PFSK-1 (cell line): ENCODE measurements around the genes CYB5R4 and ZNF292.

GRCh38 chr6:82363957-82364990, 657 bp downstream of the TPBG start:
- RRBS, result 3% methylated on average over 32 of the region's 87 CpGs

- RRBS, result no CpG with 5 or more reads among the region's 17 CpGs
Observed at GRCh38 chr6:83334063-83334279, 96.9 kb downstream of the ME1 start.

DNA sequence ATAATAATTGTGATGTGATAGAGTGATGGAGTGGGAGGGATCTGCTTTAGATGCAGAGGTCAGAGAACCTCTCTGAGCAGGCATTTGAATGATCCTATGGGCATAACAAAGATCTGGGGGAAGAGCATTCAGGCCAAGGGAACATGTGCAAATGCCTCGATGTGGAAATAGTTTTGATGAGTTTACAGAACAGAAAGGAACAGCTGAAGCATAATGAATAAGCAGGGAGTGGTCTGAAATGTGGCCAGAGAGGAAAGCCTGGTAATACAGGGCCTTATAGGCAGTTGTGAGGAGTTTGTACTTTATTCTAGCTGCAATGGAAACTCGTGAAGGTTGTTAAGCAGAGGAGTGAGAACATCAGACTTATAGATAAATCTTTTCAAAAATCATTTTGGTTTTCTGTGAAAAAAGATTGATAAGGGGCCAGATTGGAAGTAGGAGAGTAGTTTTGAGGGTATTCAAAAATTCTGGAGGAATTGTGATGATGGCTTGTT, 33.1 kb upstream of the ME1 start:
- RRBS, result no CpG with 5 or more reads among the region's 2 CpGs

DNA sequence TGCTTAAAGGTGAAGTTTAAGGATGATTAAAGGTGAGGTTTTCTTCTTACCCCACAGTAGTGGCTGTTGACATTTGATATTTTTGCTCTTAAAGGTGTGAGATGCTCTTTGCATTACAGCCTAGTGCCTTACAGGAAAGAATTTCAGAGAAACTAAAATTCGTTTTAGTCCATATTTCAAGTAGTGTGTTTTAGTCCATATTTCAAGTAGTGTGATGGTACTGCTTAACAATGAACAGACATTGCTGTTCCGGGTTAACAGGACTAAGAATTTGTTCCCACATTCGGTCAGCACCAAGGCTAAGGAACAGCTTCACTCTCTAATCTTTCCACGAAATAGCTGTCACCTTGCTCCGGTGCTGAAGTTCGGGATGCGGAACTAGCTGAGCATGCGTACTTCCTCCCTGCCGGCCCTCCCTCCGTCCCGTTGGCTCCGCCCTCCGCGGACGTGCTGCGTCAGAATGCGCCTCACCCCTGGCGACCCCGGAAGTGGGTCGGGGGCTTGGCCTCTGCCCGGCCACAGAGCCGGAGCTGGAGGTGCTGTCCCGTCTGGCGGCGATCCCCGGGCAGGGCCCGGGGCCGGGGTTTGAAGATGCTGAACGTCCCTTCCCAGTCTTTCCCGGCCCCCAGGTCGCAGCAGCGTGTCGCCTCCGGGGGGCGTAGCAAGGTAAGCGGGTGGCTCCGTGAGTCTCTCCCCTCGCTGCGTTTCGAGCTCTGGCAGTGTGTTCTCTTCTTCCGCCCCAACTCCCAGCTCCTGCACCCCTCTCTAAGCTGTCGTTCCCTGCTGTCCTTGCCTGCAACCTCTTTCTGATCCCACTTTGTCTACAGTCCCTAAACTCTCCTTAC, at the start of gene CYB5R4:
CYB5R4 (plus strand) TSS at position 498 of the 845 bp plus-strand sequence.
- RRBS, result 3% methylated on average over 14 of the region's 42 CpGs

DNA sequence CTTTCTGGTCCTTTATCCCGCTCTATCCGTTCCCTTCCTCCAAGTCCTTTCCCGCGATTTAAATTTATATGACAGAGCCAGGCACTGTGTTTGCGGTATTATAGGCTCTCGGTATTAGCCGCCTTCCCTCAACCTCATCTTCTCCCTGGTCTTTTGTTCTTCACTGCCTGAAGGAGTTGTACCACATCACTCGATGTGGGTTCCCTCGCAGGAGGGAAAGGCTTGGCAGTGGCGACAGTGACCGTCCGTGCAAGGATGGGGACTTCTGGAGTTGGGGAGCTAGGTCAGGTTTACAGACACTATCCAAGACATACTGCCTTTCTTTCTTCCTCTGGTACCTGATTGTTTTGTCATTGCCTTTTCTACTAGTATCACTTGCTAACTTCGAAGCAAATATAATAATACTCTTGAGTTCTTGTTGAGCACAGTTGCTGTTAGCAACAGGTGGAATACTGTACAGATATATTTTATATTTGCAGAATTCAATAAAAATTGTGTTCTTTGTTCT, 631 bp downstream of the CYB5R4 start:
- RRBS, result no CpG with 5 or more reads among the region's 13 CpGs

DNA sequence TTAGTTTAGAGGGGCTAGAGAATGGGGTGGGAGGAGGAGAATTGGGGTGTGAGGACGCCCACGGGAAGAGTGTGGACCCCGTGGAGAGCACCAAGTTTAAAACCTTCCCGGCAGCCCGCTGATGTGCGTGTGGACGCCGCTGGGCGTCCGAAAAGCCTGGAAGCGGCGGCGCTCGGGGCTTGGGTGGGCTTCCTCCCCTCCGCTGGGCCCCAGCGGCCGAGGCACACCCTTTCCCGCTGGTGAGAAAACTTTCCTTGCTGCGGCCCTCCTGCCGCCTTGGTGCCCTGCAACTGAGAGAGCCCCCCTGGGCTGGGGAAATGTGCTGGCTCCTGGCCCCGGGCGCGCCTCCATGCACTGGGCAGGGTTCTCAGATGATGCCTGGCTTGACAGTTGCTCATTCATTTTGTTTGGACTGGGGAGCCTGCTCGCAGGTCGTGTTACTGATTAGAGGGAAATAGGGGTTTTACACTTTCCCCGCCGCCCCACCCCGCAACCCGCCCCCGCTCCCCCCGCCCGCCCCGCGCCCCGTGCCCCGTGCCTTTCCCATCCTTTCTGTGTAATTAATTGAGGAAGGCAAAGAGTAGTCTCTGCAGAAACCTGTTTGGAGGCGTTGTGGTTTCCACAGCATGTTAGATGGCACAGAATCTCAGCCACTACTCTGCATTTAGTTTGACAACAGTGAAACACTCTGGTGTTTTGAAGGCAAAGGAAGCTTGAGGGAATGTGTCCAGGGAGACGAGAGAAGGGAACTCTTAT, 600 bp downstream of the MRAP2 start:
- RRBS, result no CpG with 5 or more reads among the region's 38 CpGs

- RRBS, result no CpG with 5 or more reads among the region's 5 CpGs
Observed at GRCh38 chr6:84088978-84089468, 55.5 kb downstream of the MRAP2 start.

DNA sequence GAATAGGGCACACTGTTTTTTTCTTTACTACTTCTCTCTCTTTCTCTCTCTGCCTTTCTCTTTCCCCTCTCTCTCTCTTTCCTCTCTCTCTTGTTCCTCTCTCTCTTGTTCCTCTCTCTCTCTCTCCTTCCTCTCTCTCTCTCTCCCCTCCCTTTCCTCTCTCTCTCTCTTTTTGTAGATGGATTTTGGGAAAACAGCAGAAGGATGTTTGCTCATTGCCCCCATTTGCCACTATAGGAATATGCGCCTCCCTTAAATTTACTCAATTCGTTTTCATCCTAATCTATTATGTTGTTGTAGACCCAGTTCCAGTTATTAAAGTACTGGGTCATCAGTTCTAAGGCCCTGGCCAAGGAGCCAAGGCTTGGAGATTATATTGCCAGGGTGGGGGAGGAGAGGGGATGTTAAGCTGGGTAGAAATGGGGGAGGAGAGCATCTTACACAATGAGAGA, 45.1 kb downstream of the TBX18 start:
- RRBS, result no CpG with 5 or more reads among the region's 2 CpGs

DNA sequence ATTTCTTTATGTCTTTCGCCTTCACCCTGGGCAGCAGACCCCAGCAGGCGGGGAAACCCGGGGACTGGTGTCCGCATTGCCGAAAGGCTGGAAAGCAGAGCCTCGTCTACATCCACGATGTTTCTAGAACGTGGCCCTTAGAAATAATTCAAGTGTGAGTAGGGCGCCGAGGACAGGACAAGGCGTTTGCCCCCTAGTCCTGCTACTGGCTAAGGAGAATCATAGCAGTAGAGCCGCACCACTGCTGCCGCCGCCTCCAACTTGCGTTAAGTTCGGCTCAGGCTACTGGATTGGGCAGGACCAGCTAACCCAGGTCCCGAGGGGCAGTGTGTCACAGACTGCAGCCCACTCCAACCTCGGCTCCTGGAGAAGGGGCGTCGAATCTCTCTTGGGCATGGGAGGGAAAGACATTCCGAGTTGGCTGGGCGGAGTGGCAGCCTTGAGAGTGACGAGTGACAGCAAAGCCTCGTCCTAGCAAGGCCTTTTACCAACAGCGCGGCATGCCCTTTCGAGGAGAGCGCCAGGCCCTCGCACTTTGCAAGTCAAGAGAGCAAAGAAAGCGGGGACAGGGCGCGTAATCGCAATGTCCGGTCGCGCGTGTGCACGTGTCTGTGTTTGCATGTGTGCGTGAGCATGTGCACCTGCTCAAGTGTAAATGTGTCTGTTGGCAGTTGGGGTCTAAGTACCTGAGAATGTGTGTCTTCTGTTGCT, 2.7 kb upstream of the TBX18 start:
- RRBS, result no CpG with 5 or more reads among the region's 39 CpGs

DNA sequence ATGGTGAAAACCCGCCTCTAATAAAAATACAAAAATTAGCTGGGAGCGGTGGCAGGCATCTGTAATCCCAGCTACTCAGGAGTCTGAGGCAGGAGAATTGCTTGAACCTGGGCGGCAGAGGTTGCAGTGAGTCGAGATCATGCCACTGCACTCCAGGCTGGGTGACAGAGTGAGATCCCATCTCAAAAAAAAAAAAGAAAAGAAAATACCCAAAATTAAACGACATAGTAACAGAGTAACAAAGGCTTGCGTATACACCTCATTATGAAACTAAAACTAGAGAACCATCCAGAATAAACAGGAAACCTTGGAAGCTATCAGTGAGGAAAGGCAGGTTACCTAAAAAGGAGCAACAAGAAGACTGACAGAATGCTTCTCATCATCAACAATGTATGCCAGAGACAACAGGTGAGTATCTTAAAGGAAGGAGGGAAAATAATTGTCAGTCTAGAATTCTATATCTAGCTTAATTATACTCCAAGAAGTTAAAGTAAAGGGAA, 64.3 kb upstream of the NT5E start:
- RRBS, result no CpG with 5 or more reads among the region's 6 CpGs

DNA sequence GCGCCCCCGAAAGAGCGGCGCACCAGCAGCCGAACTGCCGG, 287 bp upstream of the NT5E start:
- RRBS, result no CpG with 5 or more reads among the region's 6 CpGs

GRCh38 chr6:85641530-85642546, 848 bp downstream of the SYNCRIP start:
- RRBS, result 2% methylated on average over 18 of the region's 83 CpGs

DNA sequence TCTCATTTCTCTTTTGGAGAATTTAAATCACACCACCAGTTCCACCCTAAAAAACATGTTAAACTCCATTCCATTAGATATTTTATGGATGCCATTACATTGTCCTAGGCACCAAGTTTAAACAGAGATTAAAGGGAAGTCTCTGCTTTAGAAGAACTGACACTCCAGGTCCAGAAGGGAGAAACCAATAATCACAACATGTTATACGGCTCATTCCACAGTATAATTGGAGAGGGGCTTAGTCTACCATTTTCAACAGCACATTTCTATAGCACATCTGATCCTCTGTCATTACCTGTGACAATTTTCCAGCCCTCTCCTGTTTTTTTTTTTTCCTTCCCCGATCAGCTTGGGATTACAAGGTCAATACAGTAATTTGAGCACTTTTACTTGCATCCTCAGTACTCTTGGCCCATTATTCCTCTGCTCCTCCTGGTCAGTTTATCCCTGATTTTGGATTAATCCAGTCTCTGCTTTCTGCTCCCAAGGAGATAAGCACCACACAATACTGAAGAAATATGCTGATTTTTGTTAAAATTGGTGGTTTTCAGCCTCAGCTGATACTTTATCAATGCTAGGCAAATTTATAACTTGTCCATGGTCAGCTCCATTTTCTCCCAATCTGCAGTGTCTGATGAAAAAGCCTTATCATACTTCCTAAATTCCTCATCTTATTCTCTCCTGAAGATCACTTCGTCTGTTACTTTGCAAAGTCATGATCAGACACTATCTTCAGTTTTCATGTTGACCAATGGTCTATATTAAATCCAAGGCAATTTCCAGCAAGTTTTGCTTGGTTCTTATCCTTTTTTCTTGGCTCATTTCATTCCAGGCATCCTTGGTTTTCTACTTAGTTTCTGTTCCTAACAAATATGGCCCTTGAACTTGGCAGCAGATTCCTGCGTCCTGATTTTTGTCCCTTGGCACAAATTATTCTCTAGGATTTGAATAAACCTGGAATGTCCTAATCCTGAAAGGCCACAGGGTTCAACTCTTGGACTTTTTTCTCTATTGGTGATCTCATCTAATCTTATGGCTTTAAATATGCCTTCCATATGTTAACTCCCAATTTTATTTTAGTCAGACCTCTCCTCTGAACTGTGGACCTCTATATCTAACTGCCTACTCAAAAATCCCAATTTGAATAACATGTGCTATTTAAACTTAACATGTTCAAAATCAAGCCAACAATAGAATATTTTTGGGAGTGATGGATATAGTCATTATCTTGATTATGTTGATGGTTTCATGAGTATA, 30.9 kb upstream of the SYNCRIP start:
- RRBS, result no CpG with 5 or more reads among the region's 4 CpGs

DNA sequence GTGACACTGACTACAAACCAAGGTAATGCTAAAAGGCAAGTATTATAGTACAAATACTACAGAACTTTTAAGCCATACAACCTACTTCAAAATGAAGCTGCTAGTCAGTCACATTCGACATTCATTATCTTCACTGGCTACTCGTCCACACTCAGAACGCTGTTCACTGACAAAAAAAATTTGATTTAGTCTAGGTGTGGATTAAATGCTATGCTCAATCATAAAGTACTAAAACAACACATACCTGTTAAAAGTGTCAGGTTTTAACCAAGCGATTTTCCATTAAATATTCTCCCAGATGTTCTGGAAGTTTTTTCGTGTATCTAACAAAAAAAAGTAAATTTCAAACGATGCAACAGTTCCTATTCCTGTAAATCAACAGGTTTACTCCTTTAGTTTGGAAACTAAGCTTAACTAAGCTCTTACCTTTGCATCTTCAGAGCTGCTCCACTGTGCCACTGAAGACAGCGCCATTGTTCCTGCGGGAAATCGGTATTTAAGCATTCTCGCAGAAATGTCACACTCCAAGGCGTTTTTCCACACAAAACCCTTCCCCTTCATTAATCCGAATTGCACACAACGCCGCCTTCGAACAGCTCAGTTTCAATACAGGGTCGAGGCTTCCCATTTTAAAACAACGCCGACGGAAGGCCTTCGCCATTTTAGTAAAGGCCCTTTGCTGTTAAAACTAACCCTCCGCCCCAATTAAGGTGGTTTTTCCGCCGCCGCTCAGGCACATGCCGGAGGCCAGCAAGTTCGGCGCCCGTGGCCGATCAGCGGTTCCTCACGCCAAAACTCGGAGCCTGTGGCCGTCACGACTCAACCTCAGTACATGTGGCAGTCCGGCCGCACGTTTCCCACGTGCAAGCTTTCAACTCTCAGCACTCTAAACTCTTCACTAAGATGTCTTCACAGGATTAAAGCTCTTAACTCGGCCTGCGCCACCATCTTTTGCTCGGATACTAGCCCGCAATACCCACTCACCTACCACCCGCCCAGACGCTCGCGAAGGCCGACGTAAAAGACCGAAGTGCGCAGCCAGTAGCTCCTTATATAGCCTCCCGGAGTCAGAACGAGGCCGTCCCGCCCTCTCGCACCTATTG, 35.4 kb upstream of the SYNCRIP start:
- RRBS, result under 1% methylated on average over 8 of the region's 55 CpGs

DNA sequence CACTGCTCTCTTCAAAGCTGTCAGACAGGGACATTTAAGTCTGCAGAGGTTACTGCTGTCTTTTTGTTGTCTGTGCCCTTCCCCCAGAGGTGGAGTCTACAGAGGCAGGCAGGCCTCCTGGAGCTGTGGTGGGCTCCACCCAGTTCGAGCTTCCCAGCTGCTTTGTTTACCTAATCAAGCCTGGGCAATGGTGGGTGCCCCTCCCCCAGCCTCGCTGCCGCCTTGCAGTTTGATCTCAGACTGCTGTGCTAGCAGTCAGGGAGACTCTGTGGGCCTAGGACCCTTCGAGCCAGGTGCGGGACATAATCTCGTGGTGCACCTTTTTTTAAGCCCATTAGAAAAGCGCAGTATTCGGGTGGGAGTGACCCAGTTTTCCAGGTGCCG, 384.2 kb upstream of the SYNCRIP start:
- RRBS, result no CpG with 5 or more reads among the region's 9 CpGs

DNA sequence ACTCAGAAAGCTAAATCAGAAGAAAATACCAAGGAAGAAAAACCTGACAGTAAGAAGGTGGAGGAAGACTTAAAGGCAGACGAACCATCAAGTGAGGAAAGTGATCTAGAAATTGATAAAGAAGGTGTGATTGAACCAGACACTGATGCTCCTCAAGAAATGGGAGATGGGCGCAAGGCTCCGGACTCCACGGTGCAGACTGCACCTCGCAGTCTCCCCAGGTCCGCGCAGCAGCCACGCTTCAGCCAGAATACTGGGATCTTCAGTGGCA, 40.1 kb upstream of the HTR1E start:
- RRBS, result no CpG with 5 or more reads among the region's 8 CpGs

GRCh38 chr6:87151450-87152166, 3.8 kb upstream of the ZNF292 start:
- RRBS, result 6% methylated on average over 13 of the region's 44 CpGs

DNA sequence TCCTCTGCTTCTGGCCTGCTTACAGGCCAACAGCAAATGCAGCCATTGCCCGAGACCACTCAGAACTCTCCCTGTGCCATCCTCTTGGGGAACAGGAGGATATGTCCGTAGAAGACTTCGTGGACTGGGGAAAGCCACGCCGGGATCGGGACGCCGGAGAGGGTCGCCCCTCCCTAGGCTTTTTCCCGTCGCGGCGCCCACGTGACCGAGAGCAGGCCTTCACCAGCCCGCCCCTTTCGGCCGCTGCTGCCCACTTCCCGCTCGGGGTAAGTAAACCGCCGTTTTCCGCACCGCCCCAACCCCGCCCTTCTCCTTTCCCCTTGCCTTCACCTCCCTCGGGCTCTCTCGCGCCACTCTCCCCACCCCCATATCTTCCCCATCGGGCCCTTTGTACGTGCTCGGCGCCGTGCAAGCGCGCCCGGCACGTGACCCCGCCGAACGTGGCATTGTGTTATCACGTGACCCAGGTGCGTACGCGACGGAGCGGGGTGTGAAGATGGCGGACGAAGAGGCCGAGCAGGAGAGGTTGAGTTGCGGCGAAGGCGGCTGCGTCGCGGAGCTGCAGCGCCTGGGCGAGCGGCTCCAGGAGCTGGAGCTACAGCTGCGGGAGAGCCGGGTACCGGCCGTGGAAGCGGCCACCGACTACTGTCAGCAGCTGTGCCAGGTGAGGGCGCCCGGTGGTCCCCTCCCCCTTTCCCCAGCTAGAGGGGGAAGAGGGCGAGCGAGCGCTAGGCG, at the start of gene ZNF292:
ZNF292 (plus strand) TSS at position 470 of the 735 bp plus-strand sequence.
- RRBS, result 2% methylated on average over 6 of the region's 70 CpGs

DNA sequence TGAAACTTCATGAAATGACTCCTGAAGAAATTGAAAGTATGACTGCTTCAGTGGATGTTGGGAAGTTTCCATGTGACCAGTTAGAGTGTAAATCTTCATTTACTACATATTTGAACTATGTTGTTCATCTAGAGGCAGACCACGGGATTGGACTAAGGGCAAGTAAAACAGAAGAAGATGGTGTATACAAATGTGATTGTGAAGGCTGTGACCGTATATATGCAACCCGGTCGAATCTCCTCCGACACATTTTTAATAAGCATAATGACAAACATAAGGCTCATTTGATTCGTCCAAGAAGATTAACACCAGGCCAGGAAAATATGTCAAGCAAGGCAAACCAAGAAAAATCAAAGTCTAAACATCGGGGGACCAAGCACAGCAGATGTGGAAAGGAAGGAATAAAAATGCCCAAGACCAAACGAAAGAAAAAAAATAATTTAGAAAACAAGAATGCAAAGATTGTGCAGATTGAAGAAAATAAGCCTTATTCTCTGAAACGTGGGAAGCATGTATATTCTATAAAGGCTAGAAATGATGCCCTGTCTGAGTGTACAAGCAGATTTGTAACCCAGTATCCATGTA, 62.1 kb upstream of the SMIM8 start:
- RRBS, result no CpG with 5 or more reads among the region's 9 CpGs

- RRBS, result 1% methylated on average over 8 of the region's 28 CpGs
Observed at GRCh38 chr6:87473294-87473965, 656 bp downstream of the SLC35A1 start.